ENCODE results near the genes CD244, KLHDC9 and PCP4L1.

DNA sequence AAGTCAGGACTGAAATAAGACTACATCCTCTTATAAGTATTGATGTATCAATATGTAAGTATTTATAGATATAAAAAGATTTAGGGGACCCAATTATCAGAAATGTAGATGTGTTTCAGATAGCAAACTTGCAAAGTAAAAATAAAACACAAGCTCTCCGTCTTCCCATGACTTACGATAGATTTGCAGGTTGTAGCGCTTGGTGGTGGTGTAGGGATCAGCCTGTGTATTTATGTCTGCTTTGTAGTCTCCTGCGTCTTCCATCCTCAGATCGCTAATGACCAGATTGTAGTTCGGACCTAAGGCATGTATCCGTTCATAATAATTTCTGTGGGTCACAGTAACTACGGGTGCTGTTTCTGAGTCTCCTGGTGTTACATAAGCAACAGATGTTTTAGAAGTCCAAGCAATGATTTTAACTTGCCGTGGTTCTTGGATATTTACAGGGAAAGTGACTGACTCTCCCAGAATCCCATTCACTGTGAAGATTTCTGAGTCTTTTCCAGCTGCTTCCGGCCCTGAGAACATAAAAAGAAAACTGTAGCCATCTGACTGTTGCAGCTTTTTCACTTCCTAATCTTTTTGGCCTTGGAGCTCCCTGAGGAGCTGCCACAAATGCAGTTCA lies 14.0 kb downstream of the CD84 start:
- PRO-cap: no peak

GRCh38 chr1:160678601-160679285 lies 31.9 kb upstream of the SLAMF1 start:
- PRO-cap: no peak

GRCh38 chr1:160752815-160753276 lies 13.8 kb downstream of the SLAMF7 start:
- PRO-cap: no peak

DNA sequence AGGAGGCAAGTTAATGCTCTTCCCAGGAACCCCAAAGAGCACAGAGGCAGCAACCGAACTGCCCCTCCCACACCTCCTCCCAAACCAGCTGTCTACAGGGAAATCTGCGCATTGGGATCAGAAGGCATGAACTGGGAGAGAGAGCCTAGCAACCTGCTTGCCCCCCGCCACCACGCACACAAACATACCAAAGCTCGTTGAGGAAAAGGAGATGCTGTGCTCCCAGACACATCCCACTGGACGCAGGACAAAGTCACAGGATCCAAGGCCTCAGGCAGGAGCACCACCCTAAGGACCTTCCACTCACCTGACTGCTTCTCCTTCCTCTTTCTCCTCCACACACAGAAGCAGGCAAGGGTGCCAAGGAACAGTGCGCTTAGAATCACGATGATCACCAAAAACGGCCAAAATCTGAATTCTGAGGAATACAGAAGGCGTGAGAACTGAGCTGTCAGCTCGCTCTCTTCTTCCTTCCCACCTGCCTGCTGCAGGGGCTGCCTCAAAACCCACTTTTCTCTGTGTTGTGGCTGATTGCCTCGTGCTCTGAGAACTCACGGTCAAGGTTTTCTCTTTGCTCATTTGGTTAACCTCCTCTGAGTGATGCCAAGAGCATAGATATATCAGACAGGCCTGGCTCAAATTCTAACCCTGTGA lies 23.9 kb downstream of the CD244 start:
- PRO-cap: no peak

DNA sequence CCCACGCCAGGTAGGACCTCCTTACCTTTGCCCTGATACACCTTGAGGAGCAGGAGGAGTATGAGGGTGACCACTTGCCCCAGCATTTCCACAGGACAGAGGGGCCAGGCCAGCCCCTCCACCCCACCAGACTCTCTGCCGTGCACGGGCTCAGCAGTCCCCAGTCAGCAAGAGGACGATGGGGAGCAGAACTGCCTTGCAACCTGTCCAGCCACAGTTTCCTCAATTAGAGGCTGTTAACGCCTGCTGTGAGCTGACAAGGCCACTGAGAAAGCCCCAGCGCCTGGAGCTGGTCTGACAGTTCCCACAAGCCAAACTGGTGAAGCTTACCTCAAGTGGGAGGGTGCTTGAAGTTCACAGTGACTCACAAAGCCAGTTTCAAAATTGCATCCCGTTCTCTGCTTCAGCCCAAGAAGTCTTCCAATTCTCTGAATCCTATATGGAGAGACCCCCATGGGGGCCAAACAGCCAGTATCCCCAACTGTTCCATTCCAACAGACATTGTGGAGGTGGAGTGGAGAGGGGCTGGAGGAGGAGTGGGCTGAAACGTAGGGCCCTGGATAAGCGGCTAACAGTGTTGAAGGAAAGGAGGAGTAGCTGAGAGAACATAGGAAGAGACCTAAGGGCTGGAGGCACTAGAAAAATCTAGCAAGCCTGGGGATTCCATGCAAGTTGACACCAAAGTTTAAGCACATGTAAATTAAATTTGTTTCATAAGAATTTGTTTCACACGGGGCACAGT lies at the start of gene CD244:
CD244 (minus strand) TSS at position 296 of the 742 bp plus-strand sequence.
- PRO-cap: no peak

- PRO-cap: no peak
These were observed 26.6 kb upstream of the ITLN1 start for GRCh38 chr1:160911393-160912125.

DNA sequence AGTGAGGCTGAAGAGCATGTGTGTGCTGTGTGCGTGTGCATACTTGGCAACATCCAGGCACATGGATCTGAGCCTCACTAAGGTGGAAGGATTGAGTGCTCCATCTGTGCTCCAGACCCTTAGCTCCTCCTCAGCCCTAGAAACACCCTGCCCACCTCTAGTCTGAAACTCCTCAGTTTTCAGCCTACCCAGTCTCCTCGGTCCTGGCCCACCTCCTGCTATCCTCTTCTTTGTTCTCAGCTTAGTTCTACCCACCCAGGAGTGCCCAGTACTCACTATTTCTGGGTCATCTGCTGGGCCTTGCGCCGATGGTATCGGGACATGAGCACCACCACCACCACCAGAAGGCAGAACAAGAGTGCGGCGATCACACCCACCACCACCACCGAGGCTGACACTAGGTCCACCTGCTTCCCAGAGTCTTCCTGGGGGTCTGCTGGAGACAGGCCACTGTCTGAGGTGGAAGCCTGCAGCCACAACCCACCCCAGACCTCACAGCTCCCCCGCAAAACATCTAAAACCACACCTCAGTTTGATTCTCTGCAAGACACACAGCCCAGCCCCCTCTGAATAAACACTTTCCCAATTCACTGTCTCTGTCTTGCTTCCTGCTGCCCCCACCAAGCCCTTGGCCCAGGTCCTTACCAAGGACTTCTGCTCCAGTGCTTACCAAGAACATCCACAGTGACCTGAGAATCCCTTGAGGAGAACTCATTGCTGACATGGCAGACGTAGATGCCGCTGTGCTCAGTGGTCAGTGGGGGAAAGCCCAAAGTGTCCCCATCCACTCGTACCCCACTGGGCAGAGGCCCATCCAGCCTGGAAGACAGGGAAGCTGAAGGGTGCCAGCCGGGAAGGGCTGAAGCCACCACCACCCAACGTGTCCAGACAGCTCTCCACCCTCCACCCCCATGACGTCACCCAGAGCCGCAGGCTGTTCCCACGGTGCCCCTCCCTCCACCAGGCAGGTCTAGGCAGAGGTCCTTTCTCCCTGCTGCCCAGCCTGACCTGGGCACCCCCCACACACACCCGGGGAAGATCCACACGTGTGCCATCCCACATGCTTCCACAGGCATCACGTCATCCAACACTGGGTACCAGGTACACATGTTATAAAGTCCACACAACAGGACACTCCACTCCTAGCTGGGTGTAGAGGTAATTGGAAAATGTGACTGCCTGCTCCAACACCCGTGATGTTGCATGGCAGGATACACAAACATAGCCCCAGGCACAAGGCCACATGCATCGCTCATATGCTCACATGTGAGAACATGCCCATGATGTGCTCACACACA lies 4.7 kb upstream of the ARHGAP30 start:
- PRO-cap: no peak

GRCh38 chr1:161085149-161086029 lies 4.0 kb downstream of the NECTIN4 start:
- PRO-cap: no peak

GRCh38 chr1:161098086-161098858 lies at the start of gene KLHDC9:
KLHDC9 (plus strand) TSS chr1:161098361.
- PRO-cap: bidirectional peak, plus-strand start at chr1:161098381, minus-strand start at chr1:161098283

GRCh38 chr1:161099466-161100085 lies 1.4 kb downstream of the KLHDC9 start:
- PRO-cap: no peak

GRCh38 chr1:161161932-161162409 lies 2.7 kb downstream of the USP21 start:
- PRO-cap: no peak

DNA sequence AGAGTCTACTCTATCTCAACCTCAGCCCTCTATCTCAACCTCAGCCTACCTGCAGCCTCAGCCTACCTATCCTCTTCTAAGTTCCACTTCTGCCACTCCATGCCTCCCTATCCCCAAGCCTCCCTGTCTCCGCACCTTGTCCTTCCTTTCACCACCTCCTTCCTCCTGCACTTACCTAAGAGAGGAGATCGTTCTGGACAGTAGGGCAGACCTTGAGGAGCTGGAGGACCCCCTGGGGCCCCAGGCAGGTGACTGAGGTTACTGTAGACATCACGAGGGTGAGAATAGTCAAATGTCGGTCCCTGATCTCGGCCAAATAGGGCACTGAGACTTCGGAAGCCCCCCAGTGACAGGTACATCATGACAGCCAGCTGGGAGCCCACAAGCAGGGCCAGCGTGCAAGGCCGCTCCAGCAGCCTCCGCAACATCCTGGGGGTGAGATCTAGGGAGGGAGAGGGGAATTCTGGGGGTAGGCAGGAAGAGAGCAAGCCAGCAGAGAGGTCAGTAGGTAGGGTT lies 1.6 kb downstream of the B4GALT3 start:
- PRO-cap: no peak

GRCh38 chr1:161189259-161189744 lies 9.6 kb downstream of the ADAMTS4 start:
- PRO-cap: no peak

DNA sequence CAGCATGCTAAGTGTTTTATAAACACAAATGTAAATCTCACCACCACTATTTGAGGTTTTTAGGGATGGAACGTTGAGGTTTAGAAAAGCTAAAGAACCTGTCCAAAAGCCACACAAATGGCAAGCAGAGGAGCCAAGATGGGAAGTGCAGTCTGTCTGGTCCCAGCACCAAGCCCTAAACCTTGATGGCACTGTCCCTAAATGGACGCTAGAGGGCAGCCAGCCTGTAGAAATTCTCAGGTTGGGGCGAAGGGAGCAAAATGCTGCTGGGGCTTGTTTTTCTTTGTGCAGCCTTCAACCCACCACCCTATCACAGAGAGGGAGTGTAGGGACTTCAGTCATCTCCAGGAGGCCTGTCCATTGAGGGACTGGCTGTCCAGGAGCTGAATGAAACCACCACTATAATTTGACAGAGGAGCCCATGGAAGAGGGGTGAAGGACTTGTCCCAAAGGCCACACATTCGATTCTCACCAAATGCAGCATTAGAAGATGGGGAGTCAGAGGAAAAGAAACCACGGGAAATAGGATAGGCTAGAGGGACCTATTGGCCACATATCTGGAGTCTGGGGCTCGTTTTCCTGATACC lies 6.3 kb downstream of the ADAMTS4 start:
- PRO-cap: no peak

GRCh38 chr1:161216643-161217934 lies 2.0 kb downstream of the FCER1G start:
- PRO-cap: bidirectional peak, plus-strand start at chr1:161217269, minus-strand start at chr1:161216989

- PRO-cap: unidirectional peak, plus-strand start at chr1:161258745
These were observed at the start of gene PCP4L1 for GRCh38 chr1:161258284-161259108. PCP4L1 (plus strand) TSS chr1:161258745.

GRCh38 chr1:161315588-161316600 lies 1.7 kb downstream of the SDHC start:
- PRO-cap: no peak

- PRO-cap: no peak
These were observed 4.6 kb downstream of the CFAP126 start for GRCh38 chr1:161362950-161363569.

DNA sequence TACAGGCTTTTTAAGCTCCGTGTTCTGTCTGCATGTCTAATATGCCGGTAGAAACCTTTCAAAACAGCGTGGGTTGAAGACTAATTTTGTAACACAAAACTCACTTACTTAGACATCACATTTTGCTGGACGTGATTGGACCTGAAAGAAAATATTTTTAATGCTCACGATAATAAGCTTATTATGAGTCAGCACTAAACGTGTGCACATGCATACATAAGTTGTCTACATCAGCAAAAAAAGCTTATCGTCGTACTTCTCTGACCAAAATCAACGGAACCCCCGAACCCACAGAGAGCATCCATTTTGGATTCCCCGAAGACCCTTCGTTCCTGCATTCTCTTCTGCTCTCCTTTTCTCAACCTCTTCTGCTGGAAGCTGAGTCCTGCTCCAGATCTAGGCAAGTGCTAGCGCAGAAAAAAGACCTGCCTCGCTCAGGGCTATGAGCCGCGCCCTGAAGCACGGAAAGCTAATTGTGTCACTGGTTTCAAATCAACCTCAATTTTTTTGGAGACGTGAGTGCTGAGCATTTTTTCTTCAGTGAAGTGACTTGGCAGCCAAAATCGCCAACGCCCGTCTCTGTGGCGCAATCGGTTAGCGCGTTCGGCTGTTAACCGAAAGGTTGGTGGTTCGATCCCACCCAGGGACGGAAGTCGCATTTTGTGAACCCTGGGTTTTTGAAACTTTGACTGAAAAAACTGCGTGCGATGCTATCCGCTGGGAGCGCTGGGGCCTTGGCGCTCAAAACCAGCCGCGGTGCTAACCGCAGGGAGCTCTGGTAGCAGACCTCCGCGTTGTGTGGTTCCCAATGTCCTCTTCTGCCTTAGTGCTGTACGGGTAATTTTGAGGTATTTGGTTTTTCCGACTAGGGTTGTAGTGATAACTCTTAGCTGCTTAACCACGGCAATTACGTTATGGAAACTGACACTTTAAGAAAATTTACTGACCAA lies 9.7 kb downstream of the FCGR3A start:
- PRO-cap: no peak

DNA sequence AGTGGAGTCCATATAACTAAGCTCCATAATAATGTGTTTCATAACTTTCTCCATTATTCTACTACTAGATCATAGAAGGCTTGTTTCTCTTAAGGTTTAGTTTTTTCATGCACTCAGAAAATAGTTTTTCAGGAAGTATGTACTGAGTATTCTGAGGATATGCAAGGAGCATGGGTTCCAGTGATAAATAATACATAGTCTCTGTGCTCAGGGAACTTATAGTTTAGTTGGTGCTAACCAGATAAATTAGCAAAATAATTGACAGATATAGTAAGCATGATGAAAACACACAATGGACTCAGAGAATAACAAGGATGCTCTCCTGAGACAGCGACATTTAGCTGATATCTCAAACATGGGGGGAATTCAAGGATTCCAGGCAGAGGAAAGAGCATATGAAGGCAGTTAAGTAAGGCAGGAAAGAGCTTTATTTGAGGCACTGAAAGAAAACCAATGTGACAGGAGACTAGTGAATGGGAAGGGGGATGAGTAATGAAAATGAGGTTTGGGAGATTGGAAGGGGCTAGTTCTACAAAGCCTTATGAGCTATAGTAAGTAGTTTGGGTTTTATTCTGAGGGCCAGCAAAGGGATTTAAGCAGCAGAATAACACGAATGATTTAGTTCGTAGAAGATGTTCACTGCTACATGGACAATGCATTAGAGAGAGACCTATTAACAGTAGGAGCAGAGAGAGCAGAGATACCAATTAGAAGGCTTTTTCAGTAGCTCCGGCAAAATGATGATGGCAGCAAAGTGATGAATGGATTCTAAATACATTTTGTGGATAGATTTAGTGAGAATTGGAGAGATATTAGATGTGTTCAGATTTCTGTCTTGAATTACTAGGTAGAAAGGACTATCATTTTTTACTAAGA lies 111.2 kb downstream of the ATF6 start:
- PRO-cap: no peak